Osteocyte (in vitro differentiated cells): Measurements from ENCODE around the gene DUSP8.

GRCh38 chr11:720323-721630 lies 14.7 kb downstream of the EPS8L2 start:
- PRO-cap = no peak

- PRO-cap = no peak
Observed at GRCh38 chr11:727758-728801, 19.2 kb upstream of the TALDO1 start.

DNA sequence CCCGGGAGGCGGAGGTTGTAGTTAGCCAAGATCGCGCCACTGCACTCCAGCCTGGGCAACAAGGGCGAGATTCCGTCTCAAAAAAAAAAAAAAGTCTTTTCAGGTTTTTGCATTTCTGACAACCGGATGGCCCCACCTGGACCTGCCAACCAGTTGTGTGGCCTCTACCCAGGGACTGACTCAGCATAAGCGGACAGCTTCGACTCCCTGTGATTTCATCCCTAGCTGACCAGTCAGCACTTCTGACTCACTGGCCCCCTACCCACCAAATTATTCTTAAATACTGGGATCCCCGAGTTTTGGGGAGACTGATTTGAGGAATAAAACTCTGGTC lies 962 bp upstream of the TALDO1 start:
- PRO-cap = no peak

DNA sequence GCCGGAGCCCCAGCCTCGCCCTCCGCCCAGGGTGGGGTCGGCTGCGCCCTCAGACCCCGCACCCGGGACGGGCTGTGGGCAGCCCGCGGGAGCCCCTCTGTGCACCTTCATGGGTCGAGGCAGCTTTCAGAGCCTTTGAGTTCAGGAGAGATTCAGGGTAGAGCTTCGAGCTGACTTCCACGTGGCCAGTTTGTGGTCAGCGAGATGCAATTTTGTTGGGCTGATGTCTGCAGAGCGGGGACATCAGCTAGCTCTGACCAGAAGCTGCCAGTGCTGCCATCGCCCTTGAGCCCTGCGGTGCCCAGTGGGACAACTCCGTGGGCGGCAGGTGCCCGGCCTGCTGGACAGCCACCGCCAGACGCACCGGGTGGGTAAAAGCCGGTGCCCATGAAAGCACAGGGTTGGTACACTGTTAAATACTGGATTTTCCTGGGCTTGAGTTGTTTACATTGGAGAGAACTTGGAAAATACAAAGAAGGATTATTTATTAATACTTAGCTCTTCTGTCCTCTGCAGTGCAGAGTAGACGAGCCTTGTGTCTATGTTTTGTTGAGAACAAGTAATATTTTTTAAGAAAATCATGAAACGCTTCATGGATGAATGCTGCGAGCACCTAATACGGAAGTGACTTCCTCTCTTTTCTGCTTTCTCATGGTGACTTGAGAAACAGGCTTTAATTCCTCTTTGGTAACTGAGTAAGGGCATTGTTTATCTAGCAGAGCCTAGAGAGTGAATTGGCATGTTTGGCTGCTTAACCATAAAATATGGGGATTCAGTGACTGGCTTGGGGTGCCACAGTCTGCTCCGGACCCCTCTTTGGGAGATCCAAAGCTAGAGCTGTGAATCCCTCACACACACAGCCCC lies 913 bp downstream of the TALDO1 start:
- PRO-cap = bidirectional peak, plus-strand start at position 270 of the sequence, minus-strand start at position 255 of the sequence

GRCh38 chr11:782427-782715 lies 5.1 kb upstream of the GATD1 start:
- PRO-cap = no peak

DNA sequence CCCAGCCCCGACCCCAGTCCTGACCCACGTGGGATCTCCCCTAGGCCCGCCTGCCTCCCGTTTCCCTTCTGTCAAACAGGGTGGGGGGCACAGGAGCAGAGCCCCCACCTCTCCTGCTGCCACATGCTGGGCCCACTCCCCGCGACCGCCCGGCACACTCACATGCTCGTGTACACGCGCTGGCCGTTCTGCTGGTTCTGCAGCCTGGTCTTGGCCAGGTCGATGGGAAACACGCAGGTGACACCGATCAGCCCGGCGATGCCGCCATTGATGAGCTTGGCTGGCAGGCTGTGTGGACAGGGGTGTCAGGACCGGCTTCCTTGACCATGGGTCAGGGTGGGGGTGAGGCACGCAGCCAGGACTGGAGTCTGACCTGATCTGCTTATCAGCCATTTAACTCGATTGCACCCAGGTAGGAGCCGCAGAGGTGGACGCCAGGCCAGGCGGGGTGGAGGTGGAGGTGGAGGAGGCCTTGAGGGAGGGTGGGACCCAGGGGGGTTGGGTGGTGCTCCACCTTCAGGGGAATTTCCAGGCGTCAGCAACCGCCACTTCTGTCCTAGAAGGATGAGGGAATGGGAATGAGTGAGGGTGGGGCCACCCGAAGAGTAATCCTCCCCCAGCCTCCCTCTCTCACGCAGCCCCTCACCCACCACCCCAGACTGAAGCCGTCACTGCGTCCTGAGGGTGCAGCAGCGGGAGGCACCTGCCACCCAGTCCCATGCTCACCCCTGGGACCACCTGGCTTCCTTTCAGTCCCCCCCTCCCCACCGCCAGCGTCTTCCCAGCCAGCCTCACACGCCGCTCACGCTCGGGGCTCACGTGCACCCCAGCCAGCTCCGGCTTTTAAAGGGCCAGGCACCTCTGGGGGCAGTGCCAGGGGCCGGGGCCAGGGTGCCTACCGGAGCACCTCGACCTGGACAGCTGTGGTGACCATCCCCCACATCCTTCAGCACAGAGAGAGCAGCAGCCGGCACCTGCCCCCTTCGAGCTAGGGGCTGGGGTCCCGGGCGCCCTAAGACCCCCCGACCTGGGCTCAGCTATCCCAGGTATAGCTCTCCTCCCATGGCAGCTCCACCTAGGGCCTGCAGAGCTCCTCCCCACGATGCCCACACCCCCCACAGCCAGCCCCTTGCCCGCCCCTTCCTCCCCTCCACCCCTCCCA lies 3.1 kb downstream of the SLC25A22 start:
- PRO-cap = no peak

DNA sequence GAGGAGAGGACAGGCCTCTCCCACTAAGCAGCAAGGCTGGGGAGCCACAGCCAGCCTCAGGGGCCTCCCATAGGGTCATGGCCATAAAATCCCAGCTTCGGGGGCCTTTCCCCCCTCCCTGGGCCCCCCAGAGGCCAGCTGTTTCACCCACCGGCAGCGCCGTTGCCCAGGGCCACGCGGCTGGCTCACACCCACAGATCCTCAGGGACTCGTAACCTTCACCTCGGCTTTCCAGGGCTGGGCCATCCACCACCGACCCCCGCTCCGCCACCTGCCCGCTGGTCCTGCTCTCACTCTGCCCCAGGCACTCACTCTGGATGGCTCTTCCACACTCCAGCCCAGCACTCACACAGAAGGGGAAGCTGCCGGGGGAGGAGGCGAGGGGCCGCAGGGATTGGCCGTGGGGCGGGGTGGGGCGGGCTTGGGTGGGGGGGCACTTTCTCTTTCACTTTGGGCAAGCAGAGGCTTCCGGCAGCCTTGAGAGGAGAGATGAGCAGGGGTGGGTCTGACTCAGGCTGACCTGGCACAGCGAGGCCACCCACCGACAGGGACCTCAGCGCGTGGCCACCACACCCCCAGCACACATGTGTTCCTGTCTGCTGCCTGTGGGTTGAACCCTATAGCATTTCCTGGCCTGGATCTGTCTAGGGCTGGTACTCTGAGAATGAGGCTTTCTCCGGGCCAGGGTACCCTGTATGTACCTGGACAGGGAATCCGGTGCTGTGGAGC lies 2.0 kb downstream of the SLC25A22 start:
- PRO-cap = bidirectional peak, plus-strand start at position 461 of the sequence, minus-strand start at position 315 of the sequence

DNA sequence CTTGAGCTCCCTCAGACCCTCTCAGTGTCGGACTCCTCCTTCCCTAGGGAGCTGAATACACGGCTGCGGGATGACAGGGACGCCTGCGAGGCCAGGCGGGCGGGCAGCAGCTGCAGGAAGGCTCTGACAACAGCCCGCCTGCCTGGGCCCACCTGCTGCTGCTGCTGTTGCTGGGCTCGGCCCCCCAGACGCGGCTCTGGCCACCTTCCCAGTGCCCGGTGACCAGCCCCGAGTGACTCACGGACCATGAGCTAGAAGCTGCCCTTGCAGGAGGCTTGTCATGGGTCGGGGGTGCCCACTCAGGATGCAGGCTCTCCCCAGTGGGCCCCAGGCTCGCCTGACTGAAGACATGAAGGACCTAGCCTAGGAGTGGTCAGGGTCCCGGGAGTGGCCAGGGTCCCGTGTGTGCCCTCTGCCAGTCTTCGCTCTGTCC lies 1.2 kb upstream of the CD151 start:
- PRO-cap = no peak

- PRO-cap = no peak
Observed at GRCh38 chr11:924339-925119, 1.1 kb upstream of the AP2A2 start.

- PRO-cap = no peak
Observed at GRCh38 chr11:1017244-1018030, 19.1 kb downstream of the MUC6 start.

DNA sequence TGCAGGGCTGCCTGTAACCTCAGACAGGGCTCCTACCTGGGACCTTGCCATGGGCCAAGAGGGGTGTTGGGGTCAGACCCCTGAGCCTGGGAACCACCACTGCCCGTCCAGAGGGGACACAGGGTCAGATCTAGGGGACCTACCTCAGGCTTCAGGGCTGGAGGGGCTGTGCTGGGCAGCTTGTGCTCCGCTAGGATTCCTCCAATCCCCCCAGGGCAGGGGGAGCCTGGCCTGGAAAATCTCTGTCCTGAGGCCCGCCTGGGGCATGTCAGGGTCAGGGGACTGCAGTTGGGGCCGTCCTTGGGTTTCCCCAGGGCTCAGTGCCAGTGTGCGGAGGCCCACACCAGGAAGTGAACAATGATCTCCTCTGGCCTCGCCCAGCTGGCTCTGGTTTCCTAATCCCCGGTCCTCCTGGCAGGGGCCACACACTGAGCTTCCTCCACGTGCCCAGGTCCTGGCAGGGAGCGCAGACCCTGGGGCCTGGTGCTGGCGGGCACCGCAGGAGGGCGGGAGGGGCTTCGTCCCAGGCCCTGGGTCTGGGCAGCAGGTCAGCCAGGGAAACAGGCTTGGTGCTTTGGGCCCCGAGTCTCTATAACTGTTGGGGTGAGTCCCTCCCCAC lies 36.7 kb upstream of the MUC6 start:
- PRO-cap = no peak

DNA sequence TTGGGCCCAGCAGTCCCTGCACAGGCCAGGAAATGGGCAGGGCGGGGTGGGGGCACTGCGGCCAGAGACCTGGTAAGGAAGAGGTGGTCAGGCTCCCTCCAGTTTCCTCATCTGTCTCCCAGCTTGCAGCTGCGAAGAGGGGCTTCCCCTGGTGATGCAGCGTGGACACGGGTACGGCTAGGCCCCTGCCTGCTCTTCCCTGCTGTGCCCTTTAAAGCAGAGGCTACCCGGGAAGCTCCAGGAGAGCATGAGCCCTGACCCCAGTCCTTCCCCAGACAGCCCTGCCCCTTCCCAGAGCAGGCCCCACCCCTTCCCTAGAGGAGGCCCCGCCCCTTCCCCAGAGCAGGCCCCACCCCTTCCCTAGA lies 44.9 kb upstream of the MUC5AC start:
- PRO-cap = no peak

- PRO-cap = no peak
Observed at GRCh38 chr11:1229562-1230013, 6.7 kb downstream of the MUC5B start.

- PRO-cap = no peak
Observed at GRCh38 chr11:1460301-1461289, 26.0 kb downstream of the MOB2 start.

DNA sequence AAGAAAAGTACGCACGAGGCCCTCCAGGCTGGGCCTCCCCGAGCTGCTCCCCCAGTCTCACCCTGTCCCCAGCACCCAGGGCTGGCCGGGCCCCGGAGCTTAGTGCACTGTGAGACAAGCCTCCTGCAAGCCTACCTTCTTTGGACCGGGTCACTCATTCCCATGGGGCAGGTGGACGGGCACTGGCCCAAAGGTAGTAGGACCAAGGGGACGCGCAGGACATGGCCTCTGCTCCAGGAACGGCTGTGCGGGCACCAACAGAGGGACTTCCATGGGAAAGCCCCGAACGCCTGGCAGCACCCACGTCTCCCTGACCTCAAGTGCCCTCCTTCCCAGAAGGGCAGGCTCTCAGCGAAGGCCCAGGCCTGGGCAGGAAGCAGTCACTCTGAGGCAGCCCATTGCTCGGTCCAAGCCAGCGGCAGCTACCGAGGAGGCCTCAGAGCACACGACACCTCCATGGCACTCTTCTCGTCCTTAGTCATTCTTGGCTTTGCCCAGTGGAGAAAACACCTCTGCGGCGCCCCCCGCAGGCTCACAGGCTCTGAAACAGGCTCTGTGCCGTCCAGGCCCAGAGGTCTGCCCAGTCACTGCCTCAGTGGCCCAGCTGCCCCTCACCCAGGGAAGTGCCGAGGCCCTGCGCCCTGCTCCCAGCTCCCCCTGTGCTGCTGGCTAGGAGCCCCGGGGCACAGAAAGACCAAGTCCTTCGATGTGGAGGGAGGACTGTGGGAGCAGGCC lies 3.8 kb downstream of the MOB2 start:
- PRO-cap = no peak

DNA sequence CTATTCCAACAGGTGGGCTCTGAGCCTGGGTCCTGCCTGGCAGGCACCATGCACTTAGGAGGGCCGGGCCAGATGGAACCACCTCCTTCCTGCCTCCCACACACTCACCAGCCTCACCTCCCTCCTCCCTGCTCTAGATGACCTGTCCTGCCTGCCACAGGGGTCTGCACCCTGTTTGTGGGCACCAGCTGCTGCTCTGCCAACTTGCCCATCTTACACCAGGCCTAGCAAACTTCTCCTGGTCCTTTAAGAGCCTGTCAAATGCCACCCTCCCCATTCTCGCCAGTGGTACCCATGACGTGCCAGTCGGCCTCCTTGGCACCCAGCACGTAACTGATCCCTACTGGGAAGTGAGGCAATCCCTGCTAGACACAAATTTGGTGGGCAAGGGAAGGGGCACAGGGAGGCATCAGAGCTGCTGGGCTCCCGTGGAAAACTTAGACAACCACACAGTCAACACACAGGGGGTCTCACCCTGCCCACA lies 3.1 kb downstream of the MOB2 start:
- PRO-cap = no peak

DNA sequence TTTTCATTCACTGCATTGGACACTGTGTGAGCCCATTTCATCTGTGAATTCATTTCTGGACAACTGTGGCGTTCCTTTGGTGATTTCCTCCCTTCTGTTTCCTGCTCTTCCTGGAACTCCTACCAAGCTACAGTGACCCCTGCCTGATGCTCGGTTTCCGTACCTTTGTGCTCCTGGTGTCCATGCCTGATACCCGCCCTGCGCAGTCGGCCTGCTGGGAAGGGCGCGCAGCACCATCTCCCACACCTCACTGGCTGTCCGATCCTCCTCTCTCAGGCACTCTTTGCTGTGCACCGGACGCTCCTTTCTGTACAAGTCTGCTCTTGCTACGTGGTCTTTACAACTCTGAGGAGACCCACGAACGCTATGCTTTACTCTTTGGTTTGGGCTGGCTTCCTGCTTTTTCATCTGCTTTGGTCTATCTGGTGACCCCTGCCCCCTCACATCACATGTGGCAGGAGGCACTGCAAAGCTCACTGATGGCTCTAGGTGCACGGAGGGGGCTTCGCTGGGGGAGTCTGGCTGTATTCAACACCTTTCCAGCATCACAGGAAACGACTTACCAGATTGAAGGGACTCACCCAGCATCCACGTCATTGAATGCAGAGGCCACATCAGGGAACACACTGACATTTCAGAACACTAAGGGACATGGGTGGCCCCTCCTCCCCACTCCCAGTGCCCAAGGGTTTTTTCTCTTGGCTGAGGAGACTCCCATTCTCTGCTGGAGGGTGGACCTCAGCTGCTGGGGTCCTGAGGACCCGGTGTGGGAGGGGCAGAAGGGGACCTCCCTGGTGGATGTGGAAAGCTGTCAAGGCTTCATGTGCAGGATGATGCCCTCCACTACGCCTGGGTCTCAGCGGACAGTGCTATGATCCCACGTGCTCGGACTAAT lies 27.0 kb upstream of the MOB2 start:
- PRO-cap = no peak

- PRO-cap = no peak
Observed at GRCh38 chr11:1518902-1519720, 32.5 kb upstream of the MOB2 start.

- PRO-cap = no peak
Observed at GRCh38 chr11:1557705-1558990, 13.9 kb downstream of the DUSP8 start.

GRCh38 chr11:1571822-1572947 lies at the start of gene DUSP8:
Gene DUSP8 (minus strand): TSS chr11:1572271.
- PRO-cap = bidirectional peak, plus-strand start at chr11:1572099, minus-strand start at chr11:1572062; bidirectional peak, plus-strand start at chr11:1572441, minus-strand start at chr11:1572271; unidirectional peak, minus-strand start at chr11:1572760